Metastatic Liver Carcinoma in the Adrenal Gland (tissue), 2 donors: ENCODE measurements around the genes H1-10 and TRH.

GRCh38 chr3:129123291-129123872, 1.8 kb upstream of the RAB43 start:
- PRO-cap, 2 experiments = no peak in any of the 2 experiments

- PRO-cap, 2 experiments = no peak in any of the 2 experiments
Observed at GRCh38 chr3:129233288-129234020, 16.0 kb upstream of the COPG1 start.

- PRO-cap, 2 experiments = peak in 2 of 2 experiments; most common plus-strand start chr3:129316344 (in 2); most common minus-strand start chr3:129316286 (in 2)
Observed at GRCh38 chr3:129316047-129317018, at the start of gene H1-10. Gene H1-10 (minus strand): TSS chr3:129316286.

DNA sequence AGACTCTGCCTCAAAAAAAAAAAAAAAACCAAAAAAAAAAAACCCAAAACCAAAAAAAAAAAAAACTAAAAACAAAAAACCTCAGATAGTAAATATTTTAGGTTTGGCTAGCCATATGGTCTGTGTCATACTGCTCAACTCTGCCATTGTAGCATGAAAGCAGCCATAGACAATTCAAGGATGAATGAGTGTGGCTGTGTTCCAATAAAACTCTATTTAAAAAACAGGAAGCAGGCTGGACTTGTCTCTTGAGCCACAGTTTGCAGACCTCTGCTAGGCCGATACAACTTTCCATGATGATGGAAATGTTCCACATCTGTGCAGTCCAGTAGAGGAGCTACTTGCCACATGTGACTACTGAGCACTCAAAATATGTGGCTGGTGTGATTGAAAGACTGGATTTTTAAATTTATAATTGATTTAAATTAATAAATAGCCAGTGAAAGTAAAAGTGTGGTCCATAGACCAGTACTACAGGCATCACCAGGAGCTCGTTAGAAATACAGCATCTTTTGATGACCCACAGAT, 11.1 kb downstream of the EFCAB12 start:
- PRO-cap, 2 experiments = no peak in any of the 2 experiments

GRCh38 chr3:129438583-129439137, 1.1 kb downstream of the MBD4 start:
- PRO-cap, 2 experiments = peak in 2 of 2 experiments; most common plus-strand start chr3:129438696 (in 2)

GRCh38 chr3:129440429-129440815, 398 bp downstream of the IFT122 start:
- PRO-cap, 2 experiments = peak in 1 of 2 experiments; most common minus-strand start chr3:129440652 (in 1)

DNA sequence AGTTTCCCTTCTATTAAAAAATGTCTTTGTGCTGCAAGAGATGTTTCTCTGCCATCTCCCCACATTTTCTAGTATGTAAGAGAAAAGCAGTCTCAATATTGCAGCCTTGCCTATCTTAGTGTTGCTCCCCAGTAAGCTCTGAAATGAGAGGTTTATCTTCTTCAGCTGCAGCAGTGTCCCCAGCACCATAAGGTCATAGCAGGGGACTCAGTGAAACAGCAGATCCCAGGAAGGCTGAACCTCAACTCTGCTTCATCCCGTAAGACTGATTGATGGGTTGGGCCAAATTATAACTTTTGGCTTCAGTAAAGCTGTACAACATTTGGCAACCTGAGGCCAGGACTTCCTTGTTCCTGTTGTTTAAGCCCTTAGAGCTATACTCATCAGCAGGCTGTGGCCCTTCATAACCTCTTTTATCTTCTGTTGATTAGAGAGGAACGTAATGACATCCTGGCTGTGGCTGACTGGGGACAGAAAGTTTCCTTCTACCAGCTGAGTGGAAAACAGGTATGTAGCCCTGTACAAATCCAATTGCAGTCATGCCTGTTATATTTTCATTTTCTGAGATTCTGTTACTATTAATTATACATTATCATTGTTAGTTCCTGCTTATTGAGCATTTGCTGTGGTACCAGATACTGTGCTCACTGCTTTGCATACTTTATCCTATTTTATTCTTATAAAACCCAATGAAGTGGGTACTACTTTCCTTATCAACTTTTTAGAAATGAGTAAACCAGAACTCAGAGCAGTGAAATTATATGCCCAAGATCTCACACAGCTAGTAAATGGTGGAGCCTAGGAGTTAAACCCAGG, 29.1 kb downstream of the IFT122 start:
- PRO-cap, 2 experiments = no peak in any of the 2 experiments

DNA sequence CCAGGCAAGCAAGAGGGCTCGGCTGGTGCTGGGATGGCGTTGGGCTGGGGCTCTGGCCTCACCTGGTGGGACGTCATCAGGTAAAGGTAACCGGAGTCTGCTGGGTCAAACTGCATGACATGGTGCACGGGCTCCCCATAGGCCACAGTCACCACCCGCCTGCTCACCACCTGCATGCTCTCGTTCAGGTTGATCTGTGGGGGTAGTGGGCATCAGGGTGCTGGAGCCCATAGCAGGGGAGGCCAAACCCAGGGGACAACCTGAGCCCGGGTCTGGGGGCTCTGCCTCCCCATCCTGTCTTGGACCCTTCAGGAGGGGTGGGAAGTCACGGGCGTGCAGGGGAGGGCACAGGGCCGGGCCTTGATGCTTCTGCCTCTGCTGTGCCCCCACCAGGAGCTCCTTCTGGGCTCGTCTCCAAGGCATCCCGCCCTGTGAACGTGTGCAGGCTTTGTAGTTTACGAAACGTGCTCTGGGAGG, 19.9 kb downstream of the PLXND1 start:
- PRO-cap, 2 experiments = no peak in any of the 2 experiments

DNA sequence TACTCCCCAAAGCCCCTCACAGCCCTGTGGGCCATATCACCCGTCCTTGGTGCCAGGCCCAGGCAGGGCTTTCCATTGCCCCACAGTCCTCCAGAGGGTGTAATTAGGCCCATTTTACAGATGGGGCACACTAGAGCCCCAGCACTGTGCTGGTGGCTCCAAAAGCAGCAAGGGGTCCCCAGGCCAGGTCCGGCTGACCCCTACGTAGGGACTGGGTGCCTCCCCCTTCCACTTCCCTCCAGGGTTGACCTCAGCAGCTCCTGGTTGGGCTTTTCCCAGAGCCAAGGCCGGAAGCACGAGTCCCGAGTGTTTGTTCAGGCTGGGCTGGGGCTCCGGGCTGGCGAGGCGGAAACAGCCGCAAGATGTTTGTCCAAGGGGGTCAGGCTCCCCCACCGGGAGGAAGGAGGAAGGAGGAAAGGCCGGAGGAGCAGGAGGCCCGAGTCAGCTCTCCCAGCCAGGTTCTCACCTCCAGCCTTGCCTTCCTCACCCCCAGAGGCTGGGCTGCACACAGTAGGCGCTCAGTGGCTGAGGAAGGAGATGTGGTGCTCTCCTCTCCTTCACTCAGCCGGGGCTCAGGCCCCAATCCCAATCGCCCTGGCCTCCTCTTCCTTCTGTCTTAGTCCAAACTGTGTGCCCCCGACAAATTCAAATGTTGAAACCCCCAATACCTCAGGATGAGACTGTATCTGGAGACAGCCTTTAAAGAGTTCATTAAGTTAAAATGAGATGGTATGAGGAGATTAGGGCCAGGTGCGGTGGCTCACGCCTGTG, 17.1 kb upstream of the PLXND1 start:
- PRO-cap, 2 experiments = no peak in any of the 2 experiments

GRCh38 chr3:129664769-129665429, 58.4 kb upstream of the PLXND1 start:
- PRO-cap, 2 experiments = no peak in any of the 2 experiments

GRCh38 chr3:129775959-129776465, 117.5 kb downstream of the TMCC1 start:
- PRO-cap, 2 experiments = no peak in any of the 2 experiments

DNA sequence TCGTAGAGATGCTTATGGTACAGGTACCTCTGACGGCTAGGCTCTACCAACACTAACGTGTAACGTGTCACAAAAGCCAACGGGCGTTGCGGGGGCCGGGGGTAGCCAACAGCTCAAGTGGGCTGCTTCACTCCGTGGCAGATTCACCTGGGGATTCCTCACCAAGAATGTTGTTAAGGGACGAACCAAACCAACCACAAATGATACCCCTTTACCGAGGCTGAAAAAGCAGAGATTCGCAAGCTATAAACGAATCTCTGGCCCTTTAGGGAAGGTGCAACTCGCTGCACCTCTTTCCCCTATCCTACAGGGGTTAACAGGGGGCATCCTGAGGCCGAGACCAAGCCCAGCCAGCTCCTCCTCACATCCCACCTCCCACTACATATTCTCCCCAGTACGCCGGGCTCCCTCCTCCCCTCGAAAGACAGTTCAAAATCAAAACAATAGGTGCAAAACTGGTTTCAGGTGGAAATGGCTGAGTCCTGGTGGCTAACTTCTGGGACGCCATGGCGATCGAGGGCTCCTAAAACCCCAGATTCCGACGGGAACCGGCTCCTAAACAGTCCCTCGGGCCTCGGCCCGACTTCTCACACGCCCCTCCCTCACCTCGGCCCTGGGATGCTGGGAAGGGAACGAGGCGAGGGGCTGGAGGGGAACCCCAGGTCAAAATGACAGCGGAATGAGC, 793 bp downstream of the TMCC1 start:
- PRO-cap, 2 experiments = no peak in any of the 2 experiments

DNA sequence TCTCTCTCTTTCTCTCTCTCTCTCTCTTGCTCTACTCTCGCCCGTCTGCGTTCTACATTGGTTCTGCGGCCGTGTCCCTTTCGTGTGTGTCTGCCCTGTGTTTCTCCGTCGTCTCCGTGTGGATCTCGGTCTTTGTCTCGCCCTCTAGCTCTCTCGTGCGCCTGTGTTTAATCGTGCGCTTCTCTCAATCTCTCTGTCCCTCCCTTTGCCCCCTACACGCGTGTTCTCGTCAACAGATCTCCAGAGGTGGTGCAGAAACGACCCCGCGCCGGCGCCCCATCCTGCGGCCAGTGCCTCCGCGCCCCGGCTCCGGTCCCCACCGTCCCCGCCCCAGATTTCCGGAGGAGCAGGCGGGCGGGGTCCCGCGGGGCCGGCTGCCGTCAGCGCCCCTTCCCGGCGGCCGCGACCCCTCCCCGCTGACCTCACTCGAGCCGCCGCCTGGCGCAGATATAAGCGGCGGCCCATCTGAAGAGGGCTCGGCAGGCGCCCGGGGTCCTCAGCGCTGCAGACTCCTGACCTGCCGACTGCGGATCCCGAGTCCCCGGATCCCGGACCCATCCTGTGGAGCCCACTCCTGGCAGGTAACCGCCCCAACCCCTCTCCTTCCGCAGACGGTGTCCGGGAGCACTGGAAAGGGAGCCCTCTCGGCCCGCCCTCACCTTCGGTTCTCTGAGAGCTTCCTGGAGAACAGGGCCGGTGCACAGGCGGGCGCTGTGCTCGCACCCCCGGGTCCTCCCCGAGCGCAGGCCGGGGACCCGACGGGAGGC, at the start of gene TRH:
Gene TRH, plus strand, starts transcription at position 478 of the 767 bp plus-strand sequence.
- PRO-cap, 2 experiments = no peak in any of the 2 experiments

- PRO-cap, 2 experiments = no peak in any of the 2 experiments
Observed at GRCh38 chr3:130708099-130708954, 38.3 kb downstream of the PIK3R4 start.

DNA sequence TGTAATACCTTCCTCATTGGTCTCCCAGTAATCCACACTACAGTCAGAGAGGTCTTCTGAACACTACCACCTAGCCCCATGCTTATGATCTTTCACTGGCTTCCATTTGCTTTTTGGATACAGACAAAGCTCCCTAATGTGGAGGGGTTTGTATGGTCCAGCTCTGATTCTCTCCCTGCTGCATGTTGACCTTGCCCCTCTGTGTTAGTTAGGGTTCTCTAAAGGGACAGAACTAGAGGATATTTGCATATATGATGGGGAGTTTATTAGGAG, 36.4 kb upstream of the ATP2C1 start:
- PRO-cap, 2 experiments = no peak in any of the 2 experiments

DNA sequence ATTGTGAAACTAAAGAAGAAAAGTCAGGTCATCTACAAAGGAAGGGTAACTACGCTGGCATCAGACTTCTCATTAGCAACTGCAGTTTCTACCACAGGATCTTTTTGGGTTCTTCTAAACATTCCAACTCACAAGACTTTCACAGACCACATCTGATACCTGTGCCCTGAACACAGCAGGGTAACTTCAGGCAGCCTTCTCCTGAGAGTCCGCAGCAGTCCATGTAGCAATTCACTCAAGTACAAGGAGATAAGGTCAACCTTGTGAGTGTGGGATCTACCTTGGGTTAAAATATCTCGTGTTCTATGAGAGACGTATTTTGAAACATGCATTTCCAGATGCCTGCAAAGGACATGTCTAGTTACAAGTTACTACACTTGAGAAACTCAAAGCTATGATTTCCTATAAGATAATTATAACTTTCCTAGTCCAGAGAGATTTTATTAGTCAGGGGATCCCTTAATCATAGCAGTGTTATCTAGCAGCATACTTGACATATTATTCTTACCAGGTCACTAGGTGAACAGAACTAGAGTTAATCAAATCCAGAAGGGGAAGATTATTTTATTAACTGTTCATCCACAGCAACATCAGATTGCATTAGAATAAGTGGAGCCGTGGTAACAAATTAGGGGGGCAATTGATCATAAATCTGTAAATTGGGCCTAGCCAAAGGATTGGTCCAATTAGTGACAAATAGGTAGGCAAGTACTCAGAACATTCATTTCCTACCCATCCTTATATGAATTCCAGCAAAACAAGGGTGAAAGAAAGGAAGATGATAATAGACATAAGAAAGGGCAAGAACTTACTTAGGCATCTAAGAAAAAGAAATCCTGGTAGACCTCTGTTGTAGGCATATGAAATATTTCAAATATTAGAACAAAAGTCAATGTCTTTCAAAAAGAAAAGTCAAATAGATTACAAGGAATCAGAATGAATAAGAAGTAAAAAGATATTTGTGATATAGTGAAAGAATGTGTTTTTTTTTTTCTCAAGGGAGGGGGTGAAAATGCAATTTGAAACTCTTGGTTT, 66.2 kb downstream of the ASTE1 start:
- PRO-cap, 2 experiments = no peak in any of the 2 experiments

GRCh38 chr3:131025476-131025902, 1.1 kb downstream of the ASTE1 start:
- PRO-cap, 2 experiments = no peak in any of the 2 experiments

GRCh38 chr3:131042295-131042813, 15.7 kb downstream of the NEK11 start:
- PRO-cap, 2 experiments = no peak in any of the 2 experiments

- PRO-cap, 2 experiments = no peak in any of the 2 experiments
Observed at GRCh38 chr3:131526758-131527511, 24.2 kb upstream of the MRPL3 start.

DNA sequence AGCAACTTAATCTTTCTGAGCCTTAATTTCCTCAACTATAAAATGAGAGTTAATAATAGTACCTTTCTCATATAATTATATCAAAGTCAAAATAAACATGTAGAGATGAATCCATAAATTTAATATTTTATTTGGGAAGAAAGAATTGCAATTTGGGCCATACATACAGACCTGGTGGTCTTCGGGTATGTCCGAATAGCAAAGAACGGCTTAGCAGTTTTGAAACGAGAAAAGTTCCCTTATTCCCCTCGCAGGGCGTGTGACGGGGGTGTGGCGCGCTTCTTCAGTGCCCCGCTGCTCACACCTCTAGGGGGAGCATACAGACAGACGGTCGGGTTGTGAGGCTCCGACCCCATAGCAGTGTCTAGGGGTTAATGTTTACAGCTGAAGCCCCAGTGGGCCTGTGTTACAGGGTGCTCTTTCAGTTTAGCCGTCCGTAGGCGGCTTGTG, 32.6 kb upstream of the ACP3 start:
- PRO-cap, 2 experiments = no peak in any of the 2 experiments